ENCODE measurements around the genes SMCO1, NRROS and PIGZ.

GRCh38 chr3:196336446-196336978 is 1.7 kb downstream of the TM4SF19 start:
- RRBS, result no CpG with 5 or more reads among the region's 12 CpGs

- RRBS, result no CpG with 5 or more reads among the region's 5 CpGs
Observed at GRCh38 chr3:196355493-196356221, 17.5 kb upstream of the TM4SF19 start.

- RRBS, result no CpG with 5 or more reads among the region's 17 CpGs
Observed at GRCh38 chr3:196433025-196433420, 796 bp upstream of the UBXN7 start.

GRCh38 chr3:196502822-196503371 is 671 bp downstream of the RNF168 start:
- RRBS, result no CpG with 5 or more reads among the region's 34 CpGs

- RRBS, result no CpG with 5 or more reads among the region's 3 CpGs
Observed at GRCh38 chr3:196515241-196515464, at the start of gene SMCO1. SMCO1 (minus strand) TSS chr3:196515346.

GRCh38 chr3:196624282-196624833 is 15.1 kb upstream of the NRROS start:
- RRBS, result no CpG with 5 or more reads among the region's 10 CpGs

GRCh38 chr3:196639441-196640203 is at the start of gene NRROS:
NRROS (plus strand) TSS chr3:196639694.
- RRBS, result 4% methylated on average over 29 of the region's 64 CpGs

GRCh38 chr3:196652890-196653630 is 13.6 kb downstream of the NRROS start:
- RRBS, result no CpG with 5 or more reads among the region's 10 CpGs

- RRBS, result no CpG with 5 or more reads among the region's 8 CpGs
Observed at GRCh38 chr3:196962753-196963149, 5.9 kb downstream of the PIGZ start.

GRCh38 chr3:196968485-196969223 is at the start of gene PIGZ:
PIGZ (minus strand) TSS chr3:196968833.
- RRBS, result 2% methylated on average over 47 of the region's 101 CpGs

- RRBS, result 2% methylated on average over 77 of the region's 126 CpGs
Observed at GRCh38 chr3:197002628-197003491, 26.8 kb downstream of the MELTF start.

DNA sequence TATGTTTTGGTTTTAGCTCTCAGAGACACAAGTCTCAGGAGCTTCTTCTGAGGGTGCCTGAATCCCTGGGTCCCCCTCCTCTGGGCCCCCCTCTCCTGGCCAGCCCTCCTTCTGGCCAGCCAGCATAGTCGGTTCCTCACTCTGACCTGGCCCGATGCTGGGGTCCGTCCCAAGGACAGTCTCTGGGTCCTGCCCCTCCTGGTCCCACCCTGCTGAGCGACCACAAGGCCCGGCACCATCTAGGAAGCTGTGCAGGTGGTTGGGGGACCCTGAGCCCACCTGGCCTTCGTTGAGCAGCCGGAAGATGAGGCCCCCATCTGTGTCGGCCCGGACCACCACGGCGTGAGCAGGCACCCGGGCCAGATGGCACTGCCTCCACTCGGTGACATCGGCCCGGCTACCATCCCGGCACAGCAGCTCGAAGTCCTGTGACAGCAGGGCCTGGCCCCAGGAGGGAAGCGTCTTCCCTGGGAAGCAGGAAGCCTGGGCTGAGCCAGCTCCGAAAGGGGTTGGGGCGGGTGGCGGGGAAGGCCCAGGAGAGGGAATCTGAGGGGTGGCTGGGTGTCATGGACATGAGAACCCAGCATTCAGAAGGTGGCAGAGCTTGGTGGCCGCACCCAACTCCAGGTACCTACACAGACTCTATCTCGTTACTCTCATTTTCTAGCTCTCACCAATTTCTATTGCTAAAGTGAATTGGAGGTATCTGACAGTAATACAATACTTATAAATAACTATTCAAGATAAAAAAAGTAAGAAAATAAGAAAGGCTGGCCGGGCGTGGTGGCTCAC is 12.6 kb downstream of the MELTF start:
- RRBS, result 83% methylated on average over 6 of the region's 25 CpGs

DNA sequence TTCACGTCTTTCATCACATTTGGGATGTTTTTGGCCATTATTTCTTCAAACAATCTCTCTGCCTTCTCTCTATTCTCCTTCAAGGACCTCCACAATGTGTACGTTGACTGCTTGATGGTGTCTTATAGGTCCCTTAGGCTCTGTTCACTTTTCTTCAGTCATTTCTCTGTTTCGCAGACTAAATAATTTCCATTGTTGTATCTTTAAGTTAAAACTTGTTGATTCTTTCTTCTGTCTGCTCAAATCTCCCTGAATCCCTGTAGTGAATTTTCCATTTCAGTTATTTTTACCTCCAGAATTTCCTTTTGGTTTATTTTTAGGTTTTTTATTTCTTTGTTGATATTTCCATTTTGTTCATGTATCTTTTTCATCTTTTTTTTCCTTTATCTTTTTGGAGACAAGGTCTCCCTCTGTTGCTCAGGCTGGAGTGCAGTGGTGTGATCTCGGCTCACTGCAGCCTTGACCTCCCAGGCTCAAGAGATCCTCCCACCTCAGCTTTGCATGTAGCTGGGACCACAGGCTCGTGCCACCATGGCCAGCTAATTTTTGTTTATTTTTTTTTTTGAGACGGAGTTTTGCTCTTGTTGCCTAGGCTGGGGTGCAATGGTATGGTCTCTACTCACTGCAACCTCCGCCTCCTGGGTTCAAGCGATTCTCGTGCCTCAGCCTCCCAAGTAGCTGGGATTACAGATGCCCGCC is 24.8 kb upstream of the MELTF start:
- RRBS, result no CpG with 5 or more reads among the region's 10 CpGs

GRCh38 chr3:197168546-197168872 is 129.9 kb downstream of the DLG1 start:
- RRBS, result no CpG with 5 or more reads among the region's 1 CpG

DNA sequence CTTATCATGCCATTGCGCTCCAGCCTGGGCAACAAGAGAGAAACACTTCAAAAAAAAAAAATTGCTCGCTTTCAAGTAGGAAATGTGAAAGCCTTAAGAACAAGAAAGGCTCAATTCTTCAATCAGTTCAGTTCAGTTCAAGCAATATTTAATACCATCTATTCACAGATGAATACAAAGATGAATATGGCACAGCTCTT is 12.6 kb upstream of the DLG1 start:
- RRBS, result no CpG with 5 or more reads among the region's 2 CpGs

- RRBS, result no CpG with 5 or more reads among the region's 20 CpGs
Observed at GRCh38 chr3:197354588-197355067, 56.2 kb upstream of the DLG1 start.

GRCh38 chr3:197494416-197494750 is 61.4 kb downstream of the BDH1 start:
- RRBS, result no CpG with 5 or more reads among the region's 3 CpGs

- RRBS, result no CpG with 5 or more reads among the region's 11 CpGs
Observed at GRCh38 chr3:197512633-197513121, 43.1 kb downstream of the BDH1 start.

DNA sequence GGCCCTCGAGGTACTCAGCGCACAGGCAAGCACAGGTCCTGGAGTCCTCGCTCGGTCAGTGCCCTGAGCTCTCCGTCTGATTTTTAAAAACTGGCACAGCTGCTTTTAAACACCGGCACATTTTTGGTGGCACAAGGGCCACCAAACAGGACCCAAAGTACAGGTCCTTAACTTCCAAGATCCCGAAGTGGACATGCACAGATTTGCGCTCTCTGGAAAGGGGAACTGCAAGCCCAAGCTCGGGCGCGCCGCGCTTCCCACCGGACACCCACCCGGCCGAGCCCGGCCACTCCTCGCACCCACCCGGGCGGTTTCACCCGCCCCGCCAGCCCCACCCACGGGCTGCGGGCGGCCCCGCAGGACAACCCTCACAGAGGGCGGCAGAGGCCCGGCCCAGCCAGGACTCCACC is 71.2 kb upstream of the BDH1 start:
- RRBS, result no CpG with 5 or more reads among the region's 28 CpGs

DNA sequence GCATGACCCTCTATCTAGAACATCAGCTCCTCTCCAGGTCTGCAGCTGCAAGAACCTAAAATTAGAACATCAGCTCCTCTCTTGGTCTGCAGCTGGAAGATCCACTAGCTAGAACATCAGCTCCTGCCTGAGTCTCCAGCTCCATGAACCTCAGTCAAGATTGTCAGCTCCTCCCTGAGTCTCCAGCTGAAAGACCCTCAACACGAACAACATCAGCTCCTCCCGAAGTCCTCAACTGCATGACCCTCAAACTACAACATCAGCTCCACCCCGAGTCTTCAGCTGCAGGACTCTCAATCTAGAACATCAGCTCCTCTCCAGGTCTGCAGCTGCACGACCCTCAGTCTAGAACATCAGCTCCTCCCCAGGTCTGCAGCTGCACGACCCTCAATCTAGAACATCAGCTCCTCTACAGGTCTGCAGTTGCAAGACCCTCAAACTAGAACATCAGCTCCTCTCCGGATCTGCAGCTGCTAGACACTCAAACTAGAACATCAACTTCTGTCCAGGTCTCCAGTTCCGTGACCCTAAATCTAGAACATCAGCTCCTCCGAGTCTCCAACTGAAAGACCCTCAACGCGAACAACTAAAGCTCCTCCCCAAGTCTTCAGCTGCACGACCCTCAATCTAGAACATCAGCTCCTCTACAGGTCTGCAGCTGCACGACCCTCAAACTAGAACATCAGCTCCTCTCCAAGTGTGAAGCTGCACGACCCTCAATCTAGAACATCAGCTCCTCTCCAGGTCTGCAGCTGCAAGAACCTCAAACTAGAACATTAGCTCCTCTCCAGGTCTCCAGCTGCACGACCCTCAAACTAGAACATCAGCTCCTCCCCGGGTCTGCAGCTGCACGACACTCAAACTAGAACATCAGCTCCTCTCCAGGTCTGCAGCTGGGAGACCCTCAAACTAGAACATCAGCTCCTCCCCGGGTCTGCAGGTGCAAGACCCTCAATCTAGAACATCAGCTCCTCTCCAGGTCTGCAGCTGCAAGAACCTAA is 85.5 kb upstream of the BDH1 start:
- RRBS, result no CpG with 5 or more reads among the region's 17 CpGs

Measured in AG09309 (cell line).